HT1080 (cell line): ENCODE results near the gene SV2B.

DNA sequence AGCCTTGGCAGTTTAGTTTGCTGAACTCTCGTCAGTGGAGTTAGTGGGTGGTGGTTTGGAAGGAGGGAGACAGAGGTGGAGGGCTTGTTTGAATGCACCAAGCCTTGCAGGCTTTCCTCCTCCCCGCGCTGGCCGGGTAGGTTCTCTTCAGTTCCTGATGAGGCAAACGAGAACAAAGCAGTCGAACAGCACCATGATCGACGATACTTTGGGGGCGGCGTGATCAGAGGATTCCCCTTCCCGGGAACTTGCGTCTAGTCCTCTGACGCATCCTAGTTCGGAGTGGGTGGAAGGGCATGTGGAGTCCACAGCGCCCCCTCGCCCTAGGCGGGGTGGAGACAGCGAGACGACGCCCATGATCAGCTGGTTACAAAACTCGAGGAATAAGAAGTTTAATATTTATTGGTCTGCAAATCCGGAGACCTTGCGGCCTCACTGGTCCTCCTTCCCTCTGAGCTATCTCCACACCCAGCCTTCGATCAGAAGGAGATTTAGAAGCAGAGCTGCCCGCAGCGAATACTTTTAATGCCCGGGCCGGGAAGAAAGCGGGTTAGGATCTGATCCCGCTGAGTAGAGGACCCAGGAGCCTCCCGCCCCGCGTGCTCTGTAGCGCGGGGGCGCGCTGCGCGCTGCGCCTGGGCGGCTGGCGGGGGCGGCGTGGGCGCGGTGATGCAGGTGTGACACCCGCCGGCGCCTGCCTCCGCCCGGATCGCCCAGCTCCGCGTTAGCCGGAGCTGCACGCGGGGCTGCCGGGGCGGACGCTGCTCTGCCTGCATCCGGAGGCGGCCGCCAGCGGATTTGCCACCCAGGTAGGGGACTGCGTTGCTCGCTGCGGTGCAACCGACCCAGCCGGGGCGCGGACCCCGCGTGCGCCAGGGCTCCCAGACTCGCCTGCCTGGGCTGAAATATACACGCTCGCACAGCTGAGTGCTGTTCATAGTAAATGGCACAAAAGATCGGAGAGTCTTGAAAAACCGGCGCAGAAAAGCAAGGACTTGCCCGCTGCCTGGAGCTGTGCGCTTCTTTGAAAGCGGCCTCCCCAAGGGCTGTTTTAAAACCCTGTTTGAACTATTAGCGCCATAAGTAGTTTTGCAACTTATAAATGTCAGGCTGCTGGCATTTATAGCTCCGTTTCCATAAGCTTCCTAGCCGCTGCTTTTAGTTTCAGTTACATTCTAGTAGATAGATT is at the start of gene SV2B:
Gene SV2B, plus strand, starts transcription at position 703 of the 1,189 bp plus-strand sequence.
RAMPAGE:
- cytosol, long total RNA: no peak
- long total RNA: no peak
- nucleus, long total RNA: no peak

DNA sequence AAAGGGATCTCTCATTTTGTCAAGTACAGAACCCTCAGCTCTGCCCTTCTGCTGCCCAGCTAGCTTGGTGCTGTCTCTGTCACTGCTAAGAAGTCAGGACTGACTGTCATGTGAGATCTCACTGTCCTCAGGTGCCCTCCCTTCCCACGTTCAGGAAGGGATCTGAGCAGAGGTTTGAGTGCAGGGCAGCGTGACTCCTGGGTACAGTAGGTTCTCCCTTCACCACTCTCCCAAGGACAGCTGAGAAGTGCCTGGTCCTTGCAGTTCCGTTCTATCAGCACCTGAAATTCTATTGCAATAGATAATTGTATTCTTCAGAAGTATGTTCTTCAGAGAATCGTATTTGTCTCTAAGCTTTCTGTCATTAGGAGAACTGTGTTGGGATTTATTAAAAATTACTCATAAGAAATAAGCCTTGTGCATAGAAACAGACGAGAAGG is 229.8 kb downstream of the SLCO3A1 start:
RAMPAGE:
- cytosol, long total RNA: no peak
- long total RNA: no peak
- nucleus, long total RNA: no peak

RAMPAGE:
- cytosol, long total RNA: no peak
- long total RNA: no peak
- nucleus, long total RNA: no peak
These were observed 235.1 kb downstream of the SLCO3A1 start for GRCh38 chr15:92088630-92089018.

RAMPAGE:
- cytosol, long total RNA: no peak
- long total RNA: no peak
- nucleus, long total RNA: no peak
These were observed 64.3 kb downstream of the FAM174B start for GRCh38 chr15:92591248-92591650.

DNA sequence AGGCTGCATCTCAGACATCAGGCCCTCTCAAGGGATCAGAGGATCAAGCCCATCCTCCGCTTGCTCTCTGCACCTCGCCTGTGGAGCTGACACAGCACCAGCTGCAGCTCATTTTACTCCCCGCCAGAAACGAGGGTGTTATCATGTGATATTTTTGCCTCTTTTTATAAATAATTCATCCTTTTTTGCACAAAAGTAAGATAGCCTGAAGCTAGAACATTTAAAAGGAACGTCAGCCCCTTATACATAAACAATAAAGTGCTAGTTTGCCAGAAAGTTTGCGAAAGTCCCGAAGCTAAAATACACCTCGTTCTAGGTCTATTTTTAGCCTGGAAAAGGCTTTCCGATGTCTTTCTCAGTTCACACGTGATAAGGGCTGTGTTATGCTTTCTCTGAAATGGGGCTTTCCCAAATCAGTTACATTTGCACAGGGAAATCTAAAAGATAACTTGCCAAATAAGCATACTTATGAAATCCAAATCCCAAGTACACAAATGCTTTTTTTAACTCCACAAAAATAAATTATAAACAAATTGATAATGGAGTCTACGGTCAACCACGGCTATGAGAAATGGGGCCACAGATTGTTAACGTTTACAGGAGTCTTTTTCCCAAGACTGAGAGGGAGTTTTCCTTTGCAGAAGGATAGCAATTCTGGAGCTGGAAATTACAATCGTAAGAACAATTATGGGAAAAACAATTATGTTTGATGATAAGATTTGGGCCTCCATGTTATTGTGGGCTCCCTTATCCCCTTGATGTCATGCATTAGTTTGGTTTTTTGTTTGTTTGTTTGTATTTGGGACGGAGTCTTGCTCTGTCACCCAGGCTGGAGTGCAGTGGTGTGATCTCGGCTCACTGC is 9.8 kb upstream of the FAM174B start:
RAMPAGE:
- cytosol, long total RNA: no peak
- long total RNA: no peak
- nucleus, long total RNA: no peak

GRCh38 chr15:92715744-92716263 is 60.2 kb upstream of the FAM174B start:
RAMPAGE:
- cytosol, long total RNA: no peak
- long total RNA: no peak
- nucleus, long total RNA: no peak

GRCh38 chr15:92810449-92811057 is 89.6 kb upstream of the CHD2 start:
RAMPAGE:
- cytosol, long total RNA: no peak
- long total RNA: no peak
- nucleus, long total RNA: no peak

RAMPAGE:
- cytosol, long total RNA: no peak
- long total RNA: no peak
- nucleus, long total RNA: no peak
These were observed 81.3 kb upstream of the CHD2 start for GRCh38 chr15:92818435-92819705.

DNA sequence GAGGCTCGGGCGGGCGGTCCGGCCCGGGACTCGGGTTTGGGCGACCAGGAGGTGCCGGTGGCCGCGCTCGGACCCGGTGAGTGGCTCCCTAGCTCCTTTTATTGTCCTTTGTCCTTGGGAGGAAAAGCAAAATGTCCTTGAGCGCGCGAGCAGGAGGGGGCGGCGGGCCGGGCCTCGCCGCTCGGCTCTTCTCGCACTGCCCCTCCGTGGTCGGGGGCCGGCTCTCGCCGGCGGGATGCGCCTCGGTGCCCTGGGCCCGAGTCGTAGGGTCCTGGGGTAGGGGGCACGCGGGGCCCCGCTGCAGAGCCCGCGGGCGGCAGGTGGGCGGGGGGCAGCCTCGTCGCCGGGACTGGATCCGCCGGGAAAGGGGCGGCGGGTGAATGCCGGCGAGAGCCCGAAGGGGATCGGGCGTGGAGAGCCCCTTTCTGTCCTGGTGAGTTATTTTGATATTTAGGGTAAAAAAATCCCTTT is 17.0 kb upstream of the CHD2 start:
RAMPAGE:
- cytosol, long total RNA: no peak
- long total RNA: no peak
- nucleus, long total RNA: no peak

DNA sequence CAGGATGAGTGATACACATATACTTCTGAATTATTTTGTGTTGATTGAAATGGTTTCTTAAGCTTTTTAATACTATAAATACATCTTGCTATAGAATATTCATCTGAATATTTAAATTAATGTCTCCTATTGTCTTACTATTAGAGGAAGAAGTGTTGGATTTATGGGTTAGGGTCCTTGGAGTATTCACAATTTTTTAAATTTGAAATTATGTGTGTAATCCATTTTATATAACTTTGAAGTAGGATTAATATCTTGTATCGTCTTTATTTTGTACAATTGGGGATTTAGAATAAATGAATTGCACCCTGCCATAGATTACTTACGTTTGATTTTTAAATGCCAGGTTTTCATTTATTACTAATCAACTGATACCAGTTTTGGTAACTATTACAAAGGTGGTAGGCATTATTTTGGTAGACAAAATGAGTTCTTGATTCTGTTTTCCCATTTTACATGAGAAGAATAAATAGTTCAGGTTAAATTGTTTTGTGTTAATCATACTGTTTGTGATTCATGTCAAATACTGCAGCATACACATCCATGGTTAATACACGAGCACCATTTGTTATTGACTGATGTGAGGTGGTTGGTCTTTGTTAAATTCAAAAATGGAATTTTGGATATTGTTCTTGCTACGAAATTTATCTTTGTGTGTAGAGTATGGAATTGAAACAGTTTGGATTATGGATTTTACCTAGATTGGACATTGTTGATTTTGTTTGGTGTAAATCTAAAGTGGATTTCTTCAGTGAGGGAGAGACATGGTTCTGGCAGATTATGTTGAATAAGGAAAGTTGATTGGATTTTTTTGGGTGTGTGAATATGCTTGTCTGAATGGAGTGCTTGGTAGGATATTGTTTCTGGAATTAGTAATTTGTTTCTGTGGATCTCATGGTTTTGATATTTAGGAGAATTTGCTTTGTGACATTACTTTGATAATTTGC is 1.4 kb upstream of the CHD2 start:
RAMPAGE:
- cytosol, long total RNA: no peak
- long total RNA: no peak
- nucleus, long total RNA: no peak

DNA sequence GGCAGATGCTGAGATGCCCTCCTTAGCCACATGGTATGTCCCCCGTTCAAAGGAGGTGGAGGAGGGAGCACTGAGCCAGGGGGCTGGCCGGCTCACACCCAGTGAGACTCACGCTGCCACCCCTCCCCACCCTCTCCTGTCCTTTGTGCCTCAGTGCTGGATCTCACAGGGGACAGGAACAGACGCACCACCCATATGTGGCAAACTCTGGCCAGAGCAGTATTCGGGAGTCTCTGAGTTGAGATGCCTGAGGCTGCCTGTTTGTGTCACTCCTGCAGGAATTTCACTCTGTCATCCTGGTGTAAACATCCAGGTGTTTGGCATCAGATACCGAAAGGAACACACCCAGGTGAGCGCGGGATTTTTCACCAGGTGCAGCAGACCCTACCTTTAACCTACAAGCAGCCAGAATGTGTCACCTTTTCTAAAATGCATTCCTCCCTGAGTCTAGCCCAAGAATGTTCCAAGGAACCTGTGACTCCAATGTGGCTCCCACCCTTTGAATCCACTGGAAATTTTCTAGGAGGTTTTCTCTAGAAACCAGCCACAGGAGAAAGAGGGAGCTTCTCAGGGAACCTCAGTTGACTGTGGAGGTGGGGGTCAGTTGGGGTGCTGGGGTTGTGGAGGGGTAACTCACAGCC is 25.6 kb downstream of the RGMA start:
RAMPAGE:
- cytosol, long total RNA: no peak
- long total RNA: no peak
- nucleus, long total RNA: no peak

GRCh38 chr15:93068309-93069231 is 20.4 kb downstream of the RGMA start:
RAMPAGE:
- cytosol, long total RNA: no peak
- long total RNA: no peak
- nucleus, long total RNA: no peak

DNA sequence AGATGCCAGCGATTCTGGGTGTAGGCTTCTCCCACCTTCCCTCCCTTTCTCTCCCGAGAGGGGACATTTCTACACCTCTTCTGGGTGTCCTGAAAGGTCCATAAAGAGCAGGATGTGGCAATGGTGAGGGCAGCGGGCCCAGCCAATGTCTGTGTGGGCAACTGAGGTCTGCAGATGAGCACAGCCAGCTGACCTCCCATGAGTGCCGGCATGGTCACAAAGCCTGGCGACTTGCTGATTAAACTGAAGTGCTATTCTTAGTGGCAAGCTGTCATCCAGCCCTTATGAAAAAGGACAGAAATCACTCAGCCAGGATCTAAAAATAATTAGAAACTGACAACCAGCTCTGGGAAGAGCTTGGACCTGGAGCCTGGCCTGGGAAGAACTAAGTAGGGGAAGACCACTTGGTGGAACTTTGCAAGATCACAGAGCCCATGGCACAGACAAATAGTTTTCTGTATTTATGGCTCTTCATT is 124.3 kb upstream of the RGMA start:
RAMPAGE:
- cytosol, long total RNA: no peak
- long total RNA: no peak
- nucleus, long total RNA: no peak

GRCh38 chr15:93265013-93265373 is 176.0 kb upstream of the RGMA start:
RAMPAGE:
- cytosol, long total RNA: no peak
- long total RNA: no peak
- nucleus, long total RNA: no peak

DNA sequence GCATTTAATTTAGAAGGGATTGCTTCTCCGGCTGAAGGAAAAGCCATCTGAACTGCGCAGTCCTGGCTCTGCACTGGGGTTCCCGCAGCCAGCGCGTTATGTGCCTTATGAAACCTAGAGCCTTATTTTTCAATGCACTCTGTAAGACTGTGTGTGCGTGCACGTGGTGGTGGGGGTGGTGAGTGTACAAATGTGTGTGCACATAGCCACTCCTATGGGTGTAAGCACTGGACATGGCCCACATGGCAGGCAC is 427.7 kb upstream of the MCTP2 start:
RAMPAGE:
- cytosol, long total RNA: no peak
- long total RNA: no peak
- nucleus, long total RNA: no peak

DNA sequence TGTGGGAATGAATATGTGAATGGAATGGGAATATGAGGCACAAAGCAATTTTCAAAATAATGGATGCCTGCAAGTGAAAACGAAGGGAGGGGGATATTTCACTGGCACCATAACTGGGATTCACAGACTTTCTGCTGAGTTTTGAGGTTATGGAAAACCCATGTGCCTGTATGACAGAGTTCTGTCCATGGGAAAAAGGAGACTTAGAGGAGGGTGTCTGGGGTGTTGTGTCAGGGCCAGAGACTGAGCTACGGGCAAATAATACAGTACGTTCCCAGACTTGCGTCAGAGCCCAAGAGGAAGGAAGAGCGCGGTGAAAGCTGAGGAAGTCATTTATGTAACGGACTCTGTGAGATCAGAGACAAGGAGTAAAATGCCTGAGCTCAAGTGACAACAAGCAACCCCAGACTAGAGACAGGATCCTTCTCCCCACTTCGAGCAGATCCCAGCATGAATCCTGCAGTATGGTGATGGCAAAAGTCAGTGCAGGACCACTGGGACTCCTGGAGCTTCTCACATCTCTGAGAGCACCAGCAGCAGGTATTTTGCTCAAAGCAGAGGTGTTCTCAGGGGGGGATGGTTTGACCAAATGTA is 368.6 kb upstream of the MCTP2 start:
RAMPAGE:
- cytosol, long total RNA: no peak
- long total RNA: no peak
- nucleus, long total RNA: no peak

GRCh38 chr15:94070208-94071171 is 160.9 kb upstream of the MCTP2 start:
RAMPAGE:
- cytosol, long total RNA: no peak
- long total RNA: no peak
- nucleus, long total RNA: no peak

RAMPAGE:
- cytosol, long total RNA: no peak
- long total RNA: no peak
- nucleus, long total RNA: no peak
These were observed 120.6 kb upstream of the MCTP2 start for GRCh38 chr15:94110737-94111122.

GRCh38 chr15:94406427-94407159 is 175.2 kb downstream of the MCTP2 start:
RAMPAGE:
- cytosol, long total RNA: no peak
- long total RNA: no peak
- nucleus, long total RNA: no peak

DNA sequence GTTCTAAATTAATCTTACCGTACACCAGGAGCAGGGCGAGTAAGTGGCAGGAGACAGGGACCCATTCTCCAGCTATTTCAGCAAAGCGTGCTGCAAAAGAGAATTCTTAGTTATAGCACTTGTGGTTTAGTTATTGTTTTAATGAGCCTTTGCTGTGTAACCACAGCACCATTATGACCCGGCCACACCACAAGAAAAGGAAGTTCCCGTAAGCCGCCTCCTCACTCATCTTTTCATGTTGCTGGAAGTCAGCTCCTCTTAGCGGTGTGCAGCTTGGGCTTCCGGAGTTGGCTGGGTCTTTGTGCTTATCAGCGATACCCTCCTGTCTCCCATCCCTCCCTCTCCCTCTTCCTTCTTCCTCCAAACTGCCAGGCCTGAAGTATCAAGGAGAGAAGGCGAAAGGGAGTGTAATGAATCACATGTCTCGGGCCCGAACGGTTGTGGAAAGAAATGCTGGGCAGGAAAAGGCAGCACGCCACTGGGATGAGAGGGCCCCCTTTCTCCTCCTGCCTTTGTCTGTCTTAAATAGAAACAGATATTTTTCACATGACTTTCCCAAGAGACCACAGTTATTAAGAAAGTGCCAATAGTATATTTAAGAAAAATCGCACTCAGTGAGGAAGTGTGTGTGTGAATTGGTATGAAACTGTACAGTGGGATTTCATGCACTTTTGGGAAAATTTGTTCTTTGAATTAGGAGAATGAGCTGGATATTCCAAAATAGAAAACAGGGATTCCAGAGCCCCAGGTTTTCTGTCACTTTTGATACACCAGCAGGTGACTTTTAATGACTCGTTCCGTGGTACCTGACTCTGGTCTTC is 353.6 kb downstream of the MCTP2 start:
RAMPAGE:
- cytosol, long total RNA: no peak
- long total RNA: no peak
- nucleus, long total RNA: no peak